Ishikawa (cell line): Measurements from ENCODE around the genes TPSD1 and GNPTG.

DNA sequence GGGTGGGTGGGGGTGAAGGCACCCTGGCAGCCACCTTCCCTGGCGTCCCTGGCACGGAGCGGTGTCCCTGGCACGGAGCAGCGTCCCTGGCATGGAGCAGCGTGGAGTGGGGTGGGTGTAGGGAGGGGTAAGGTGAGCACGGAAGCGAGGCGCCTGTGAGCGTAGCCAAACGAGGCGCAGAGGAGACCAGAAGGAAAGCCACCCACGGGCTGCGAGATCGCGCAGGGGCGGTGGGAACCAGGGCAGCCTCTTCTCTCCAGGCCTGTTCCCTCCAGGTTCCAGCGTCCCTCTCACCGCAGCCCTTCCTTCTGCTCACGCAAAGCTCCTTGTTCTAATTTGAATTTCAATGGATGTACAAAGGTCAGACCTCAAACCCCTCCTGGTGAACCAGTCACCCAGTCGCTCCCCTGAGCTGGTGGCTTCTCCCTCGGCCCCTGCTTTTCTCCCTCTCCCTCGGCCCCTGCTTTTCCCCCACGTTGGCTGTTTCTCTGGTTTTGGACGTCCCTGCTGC lies 8.7 kb upstream of the MSLN start:
- RRBS = no CpG with 5 or more reads among the region's 25 CpGs

DNA sequence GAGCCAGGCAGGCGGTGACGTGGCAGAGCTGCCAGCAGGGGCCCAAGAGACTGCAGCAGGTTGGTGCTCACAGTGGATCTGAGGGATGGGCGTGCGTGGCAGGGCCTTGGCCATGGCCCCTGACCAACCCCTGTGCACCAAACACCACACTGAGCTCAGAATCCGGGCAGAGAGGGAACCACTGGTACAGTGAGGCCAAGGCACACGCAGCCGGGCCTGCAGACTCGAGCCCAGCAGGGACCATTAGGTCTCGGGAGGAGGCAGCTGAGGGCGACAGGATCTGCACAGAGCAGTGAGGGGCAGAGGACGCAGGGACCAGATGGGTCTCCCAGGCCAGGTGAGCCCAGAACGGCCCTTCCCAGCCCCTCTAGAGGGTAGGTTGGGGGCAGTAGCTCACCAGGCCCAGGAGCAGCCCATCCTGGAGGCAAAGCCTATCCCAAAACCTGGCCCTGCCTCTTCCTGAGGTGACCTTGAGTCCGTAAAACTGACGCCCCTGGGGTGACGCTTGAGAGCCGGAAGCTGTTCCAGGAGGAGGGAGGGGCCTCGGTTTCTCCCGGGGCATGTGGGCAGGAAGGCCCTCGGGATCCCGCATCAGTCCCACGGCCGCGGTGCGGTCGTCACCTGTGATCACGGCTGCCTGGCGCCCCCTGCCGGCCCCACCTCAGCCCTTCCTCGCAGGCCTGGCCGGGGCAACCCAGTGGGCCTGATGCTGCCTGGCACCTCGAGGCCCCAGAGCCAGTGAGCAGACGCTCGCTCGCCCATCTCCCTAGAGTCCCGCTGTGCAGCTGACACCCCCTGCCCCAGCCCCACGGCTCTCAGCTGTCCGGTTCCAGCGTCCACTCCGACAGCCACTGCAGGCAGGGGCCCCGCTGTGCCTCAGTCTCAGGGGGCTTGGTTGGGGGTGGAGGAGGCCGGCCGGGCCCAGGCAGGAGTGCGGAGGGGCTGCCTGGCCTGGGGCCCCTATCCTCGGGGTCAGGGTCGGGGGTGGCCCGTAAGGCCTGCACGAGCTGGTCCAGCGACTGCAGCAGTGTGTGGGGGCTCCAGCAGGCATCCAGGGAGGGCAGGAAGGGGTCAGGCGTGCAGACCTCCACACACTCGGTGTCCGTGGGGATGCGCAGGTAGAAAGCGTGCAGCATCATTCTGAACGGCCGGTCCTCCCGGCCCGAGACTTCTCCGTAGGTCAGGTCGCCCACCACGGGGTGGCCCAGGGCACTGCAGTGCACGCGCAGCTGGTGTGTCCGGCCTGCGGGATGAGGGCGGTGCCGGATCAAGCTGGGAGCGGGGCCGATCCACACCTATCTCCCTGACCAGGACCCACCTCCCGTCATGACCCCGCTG lies 2.6 kb downstream of the RPUSD1 start:
- RRBS = 73% methylated on average over 17 of the region's 70 CpGs

GRCh38 chr16:866468-867150 lies 66.1 kb upstream of the GNG13 start:
- RRBS = no CpG with 5 or more reads among the region's 13 CpGs

DNA sequence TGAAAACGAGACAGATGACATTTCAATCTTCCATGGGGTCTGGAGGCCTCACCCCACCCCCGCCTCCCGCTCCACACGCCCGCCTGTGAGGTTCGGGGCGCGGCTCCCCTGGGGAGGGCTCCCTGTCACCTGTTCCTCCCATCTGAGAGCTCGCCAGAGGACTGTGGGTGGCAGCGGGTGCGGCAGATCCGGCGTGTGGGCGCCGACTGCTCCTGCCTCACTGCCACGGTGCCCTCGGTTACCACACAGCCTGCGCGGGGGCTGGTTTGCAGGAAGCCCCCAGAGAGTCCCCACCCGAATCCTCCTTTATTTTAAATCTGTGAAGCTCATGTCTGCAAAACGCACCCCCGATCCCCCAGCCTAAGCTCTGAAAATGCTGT lies 16.2 kb downstream of the SOX8 start:
- RRBS = no CpG with 5 or more reads among the region's 22 CpGs

DNA sequence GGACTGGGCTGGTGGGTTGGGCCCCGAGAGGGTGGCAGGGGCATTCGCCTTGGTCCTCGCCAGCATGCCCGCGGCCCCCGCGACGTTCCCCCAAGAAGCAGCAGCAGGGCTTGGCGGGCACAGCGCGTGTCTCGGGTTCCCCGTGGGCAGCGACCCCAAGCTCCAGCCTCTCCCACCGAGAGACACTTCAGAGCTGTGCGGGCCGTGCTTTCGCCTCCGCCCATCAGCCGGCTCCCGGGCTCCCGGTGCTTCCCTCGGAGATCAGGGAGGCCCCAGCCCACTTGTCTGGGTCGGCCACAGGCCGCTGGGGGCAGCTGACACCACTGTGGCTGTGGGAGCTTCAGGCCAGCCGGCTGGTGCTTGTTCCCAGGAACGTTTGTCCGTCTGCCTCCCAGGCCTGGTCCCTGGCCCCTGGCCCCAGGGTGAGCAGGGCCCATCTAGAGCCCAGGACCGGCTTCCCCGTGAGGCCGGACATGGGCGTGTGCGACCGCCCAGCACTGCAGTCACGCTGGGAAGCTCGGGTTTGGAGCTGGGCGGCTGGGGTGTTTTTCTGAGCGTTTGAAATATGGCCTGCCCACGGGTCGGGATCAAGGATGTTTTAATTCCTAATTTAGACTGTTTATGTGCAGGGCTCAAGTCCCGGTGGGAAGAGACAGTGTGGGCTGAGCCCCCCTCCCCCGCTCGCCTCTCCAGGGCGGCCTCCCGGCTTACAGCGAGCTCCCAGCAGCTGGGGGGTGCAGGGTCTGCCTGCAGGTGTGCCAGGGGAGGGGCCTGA lies 16.7 kb downstream of the CACNA1H start:
- RRBS = 3% methylated on average over 12 of the region's 46 CpGs

- RRBS = no CpG with 5 or more reads among the region's 49 CpGs
Measured at GRCh38 chr16:1200011-1201011, 24.8 kb downstream of the TPSG1 start.

DNA sequence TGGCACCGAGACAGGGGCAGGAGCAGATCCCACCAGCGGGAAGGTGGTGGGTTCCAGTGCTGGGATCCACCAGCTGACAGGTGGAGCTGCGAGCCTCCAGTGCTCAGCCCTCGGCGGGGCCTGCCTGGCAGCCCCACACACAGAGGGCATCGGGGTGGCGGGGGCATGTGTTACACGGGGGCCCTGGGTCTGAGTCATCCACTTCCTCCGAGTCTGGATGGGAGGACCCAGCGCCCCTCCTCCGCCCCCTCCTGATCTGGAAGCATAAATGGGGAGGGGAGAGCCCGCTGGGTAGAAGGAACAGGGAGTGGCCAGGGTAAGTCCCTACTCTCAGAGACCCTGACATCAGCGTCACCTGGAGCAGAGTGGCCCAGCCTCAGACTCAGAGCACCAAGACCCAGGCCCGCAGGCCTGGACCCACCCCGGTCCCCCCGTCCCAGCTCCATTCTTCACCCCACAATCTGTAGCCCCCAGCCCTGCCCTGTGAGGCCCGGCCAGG lies at the start of gene TPSD1:
TSS of gene TPSD1 (plus strand) at position 294 of the 499 bp plus-strand sequence.
- RRBS = no CpG with 5 or more reads among the region's 17 CpGs

- RRBS = no CpG with 5 or more reads among the region's 20 CpGs
Measured at GRCh38 chr16:1289132-1289747, 20.2 kb upstream of the UBE2I start.

DNA sequence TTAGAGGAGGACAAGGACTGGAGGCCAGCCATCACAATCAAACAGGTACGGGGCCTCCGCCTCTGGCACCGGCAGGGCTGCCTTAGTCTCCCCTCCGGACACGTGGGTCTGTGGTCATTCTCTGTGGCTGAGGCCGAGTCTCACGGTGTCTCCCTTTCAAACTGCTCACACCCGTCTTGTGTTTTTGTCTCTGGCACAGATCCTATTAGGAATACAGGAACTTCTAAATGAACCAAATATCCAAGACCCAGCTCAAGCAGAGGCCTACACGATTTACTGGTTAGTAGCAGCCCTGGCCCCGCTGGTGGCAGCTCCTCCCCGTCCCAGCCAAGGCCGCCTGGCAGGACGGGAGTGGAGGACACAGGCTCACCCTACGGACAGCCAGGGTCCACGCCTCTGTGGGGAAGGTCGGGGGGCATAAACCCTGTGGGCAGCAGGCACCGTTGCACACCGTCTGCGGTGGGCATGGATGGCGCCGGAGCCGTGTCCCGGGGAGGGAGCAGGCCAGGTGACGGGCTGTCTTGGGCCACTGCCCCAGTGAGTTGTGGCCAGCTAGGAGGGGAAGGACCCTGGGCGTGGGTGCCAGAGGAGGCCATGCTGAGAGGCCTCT lies 10.9 kb downstream of the UBE2I start:
- RRBS = no CpG with 5 or more reads among the region's 25 CpGs

GRCh38 chr16:1324580-1325402 lies 8.7 kb upstream of the BAIAP3 start:
- RRBS = 94% methylated on average over 2 of the region's 29 CpGs

GRCh38 chr16:1349053-1349811 lies 2.4 kb downstream of the TSR3 start:
- RRBS = no CpG with 5 or more reads among the region's 29 CpGs

- RRBS = 1% methylated on average over 69 of the region's 98 CpGs
Measured at GRCh38 chr16:1351663-1352501, at the start of gene GNPTG. GNPTG (plus strand) TSS chr16:1351931.

DNA sequence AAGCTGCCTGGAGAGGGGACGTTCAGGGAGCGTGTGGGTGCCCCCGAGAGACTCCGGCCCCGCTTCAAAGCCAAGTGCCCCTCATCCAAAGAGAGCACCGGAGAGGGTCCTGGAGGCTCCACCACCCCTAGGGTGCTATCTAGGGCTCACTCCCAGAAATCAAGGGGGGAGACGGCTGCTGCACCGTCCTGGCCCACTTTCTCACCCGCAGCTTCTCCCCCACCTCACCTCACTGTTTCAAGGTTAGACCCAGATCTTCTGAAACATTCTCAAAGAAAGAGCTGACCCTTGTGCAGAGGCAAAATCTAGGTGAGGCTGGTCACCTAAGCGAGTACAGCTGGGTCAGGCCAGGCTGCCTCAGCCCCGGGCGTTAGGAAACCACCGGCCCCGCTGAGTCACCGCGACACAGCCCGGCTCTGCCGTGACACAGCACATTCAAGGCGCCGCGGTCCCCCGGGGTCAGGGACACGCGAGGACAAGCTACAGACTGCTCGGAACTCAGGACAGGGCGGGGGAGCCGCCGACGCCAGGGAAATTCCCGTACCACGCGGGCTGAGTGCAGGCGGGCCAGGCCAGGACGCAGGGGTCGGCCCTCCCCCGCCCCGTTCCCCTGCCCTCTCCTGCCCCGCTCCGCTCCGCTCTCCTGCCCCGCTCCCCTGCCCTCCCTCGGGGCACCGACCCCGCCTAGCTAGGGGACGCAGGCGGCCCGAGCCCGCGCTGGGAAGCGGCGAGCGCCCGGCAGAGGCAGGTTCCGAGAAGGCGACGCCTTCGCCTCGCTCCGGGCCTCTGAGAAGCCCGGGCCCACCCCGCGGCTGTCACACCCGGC lies 27.2 kb downstream of the GNPTG start:
- RRBS = 28% methylated on average over 18 of the region's 63 CpGs

- RRBS = no CpG with 5 or more reads among the region's 30 CpGs
Measured at GRCh38 chr16:1383372-1384251, 30.9 kb downstream of the UNKL start.

DNA sequence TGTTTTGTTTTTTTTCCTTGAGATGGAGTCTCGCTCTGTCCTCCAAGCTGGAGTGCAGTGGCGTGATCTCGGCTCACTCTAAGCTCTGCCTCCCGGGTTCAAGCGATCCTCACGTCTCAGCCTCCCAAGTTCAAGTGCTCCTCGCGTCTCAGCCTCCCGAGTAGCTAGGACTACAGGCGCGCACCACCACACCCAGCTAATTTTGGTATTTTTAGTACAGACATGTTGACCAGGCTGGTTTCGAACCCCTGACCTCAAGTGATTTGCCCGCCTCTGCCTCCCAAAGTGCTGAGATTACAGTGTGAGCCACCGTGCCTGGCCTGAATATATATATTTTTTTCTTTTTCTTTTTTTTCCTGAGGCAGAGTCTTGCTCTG lies 18.3 kb downstream of the UNKL start:
- RRBS = no CpG with 5 or more reads among the region's 14 CpGs

GRCh38 chr16:1426875-1427594 lies 3.8 kb upstream of the PERCC1 start:
- RRBS = 84% methylated on average over 11 of the region's 36 CpGs

DNA sequence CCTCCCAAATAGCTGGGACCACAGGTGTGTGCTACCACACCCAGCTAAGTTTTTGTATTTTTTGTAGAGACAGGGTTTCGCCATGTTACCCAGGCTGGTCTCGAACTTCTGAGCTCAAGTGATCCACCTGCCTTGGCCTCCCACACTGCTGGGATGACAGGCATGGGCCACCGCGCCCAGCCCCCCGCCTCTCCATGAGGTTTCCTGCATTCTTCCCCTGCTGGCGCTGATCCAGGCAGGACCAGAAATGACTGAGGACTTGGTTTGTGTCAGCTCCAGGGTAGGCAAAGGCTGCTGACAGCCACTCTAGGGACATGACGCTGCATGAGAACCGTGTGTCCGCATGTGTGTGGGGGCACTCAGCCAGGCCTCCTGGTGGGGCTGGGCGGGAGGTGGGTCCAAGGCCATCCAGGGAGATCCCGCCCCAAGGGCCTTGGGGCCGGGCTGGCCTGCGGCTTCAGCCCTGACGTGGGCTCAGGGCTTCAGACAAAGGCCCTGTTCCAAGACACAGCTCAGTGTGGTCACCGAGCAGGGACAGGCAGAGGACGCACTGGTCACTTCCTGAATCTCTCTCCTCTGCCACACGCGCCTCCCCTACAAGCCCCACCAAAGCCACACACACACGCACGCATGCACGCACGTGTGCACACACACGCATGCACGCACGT lies 5.6 kb upstream of the TMEM204 start:
- RRBS = no CpG with 5 or more reads among the region's 25 CpGs

DNA sequence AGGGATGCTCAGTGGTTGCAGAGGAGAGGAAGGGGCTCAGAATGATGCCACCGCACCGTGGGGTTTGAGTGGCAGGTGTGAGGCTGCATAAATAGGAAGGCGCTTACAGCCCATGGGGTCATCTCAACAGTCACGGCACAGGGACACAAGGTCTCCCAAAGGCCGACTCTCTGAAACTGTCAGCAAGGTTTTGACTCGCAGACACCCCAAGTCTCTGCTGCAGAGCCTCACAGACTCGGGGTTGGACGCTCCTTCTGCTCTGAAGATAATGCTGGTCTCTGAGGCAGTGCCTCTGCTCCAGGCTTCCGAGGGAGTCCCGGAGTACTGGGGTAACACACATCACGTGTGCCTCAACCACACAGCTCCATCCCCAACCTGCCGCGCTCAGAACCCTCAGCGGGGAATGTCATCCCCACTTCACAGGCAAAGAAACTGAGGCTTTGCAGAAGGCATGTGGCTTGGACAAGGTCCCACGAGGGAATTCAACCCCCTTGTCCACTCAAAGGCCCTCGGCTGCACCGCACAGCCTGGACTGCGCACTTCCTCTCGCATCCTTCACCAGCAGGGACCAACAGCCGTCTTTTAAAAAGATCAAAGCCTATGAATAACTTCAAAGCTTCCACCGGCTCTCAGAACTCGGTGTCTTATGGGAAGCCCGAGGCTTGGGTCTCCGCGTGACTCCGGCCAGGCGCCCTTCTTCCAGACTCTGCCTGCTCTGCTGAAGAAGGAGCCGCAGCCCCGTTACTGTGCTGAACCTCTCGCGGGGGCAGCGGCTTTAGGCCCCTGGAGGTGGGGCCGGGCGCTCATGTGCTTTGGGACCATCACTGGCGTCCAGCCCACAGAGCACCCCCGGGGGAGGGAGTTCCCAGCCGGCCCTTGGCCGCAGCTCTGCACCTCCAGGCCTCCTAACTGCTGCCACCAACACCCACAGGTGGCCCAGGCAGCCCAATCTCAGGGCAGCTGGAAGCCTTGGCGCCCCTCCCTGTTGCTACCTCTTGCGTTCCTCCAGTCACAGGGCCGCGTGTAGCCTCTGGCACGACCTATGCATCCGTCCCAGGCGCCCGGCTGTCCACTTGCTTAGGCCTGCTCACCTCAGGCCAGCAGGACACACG lies 2.1 kb downstream of the TMEM204 start:
- RRBS = 73% methylated on average over 10 of the region's 47 CpGs

DNA sequence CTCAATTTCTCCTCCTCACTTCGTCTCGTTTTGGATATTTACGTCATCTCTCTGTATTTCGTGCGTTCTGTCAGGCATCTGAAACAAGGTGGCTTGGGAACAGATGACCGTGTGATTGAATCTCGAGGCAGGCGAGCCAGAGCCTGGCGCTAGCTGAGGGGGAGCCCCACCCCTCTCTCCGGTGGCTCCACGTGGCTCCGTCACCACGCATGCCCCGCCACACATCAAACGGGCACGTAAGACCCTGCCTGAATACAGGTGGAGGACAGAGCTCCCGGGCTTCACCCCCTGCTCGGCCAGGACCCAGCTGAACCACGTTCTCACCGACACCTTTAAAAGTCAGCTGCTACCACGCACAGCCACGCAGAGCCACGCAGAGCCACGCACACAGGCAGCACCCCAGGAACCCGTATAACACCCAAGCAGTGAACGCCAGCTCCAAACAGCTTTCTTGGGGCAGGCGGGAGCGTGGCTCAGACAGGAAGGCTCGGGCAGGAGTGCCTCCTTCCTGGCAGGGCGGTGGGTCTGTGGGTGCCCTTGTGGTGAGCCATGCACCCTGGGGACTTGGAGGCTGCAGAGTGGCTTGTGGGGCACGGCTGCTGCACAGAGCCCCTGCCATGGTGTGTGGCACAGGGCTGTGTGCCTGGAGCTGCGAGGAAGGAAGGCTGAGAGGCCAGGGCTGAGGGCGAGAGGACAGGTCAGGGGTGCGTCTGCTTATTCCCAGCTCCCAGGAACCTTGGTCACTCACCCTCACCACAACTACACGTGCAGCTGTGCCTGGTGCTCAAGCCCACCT lies 4.4 kb downstream of the TMEM204 start:
- RRBS = 90% methylated on average over 5 of the region's 35 CpGs

GRCh38 chr16:1560952-1561592 lies 27.6 kb downstream of the TMEM204 start:
- RRBS = no CpG with 5 or more reads among the region's 17 CpGs